Monocyte (primary cell): ENCODE results near the gene KLHL2.

DNA sequence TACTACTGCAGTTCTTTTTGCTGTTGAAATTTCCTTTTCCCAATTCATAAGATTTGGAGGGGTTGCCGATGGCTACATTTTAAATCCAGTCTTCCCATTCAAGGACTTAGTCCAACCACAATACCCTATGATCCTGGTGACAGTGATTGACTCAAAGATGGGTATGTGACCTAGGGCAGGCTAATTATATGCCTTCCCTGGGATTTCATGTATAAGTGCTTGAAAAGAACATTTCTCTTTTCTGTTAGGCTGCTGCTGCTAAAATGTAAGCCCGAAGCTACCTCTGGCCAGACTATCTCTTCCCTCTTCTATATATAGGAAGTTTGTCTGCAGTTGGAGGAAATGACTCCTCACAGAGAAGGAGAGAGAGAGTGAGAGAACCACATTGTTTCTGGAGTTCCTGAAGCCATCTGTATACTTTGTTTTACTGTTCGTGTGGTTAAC, 112.3 kb downstream of the TMA16 start:
- PRO-cap, 2 experiments, result no peak in any of the 2 experiments

DNA sequence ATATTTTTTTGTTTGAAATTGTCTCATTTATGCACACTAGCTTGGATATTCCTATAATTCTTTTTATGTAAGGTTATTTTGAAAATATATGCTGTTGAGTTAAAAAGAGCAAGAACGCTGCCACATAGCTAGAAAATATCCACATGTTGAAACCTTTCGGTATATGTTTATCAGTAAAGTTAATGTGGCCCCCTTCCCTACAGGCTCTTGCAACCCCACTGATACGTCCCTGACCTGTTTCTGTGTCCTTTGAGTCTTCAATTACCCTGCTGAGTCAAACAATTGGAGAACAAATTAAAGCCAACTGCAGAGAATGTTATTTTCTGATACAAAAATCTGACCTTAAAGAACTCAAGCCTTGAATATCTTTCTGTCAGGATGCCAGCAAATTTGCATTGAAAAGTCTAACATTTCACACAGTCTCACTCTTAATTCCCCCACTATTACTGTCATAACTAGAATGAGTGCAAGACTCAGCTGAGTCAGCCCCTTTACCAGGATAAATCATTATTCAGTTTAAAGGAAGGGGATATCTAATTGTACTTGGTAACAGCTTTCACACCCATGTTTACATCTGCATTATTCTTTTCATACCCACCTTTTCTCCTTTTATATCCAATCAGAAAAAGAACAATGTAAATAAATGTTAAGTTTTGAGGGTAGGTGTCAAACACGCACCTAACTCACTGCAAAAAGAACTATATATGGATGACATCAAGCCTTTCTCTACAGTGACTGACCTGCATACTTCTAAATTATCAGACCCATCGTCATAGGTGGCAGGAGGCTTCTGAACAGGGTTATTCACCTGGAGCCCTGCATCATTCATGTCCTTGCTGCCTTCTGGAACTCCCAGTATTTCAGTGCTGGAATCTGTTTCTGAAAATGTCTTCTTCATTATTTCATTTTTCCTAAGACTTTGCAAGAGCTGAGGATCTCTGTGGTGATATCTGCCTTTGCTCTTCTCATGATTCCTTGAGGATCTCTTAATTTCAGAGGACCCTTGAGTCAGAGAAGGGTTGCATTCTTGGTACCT, 117.4 kb downstream of the TMA16 start:
- PRO-cap, 2 experiments, result no peak in any of the 2 experiments

DNA sequence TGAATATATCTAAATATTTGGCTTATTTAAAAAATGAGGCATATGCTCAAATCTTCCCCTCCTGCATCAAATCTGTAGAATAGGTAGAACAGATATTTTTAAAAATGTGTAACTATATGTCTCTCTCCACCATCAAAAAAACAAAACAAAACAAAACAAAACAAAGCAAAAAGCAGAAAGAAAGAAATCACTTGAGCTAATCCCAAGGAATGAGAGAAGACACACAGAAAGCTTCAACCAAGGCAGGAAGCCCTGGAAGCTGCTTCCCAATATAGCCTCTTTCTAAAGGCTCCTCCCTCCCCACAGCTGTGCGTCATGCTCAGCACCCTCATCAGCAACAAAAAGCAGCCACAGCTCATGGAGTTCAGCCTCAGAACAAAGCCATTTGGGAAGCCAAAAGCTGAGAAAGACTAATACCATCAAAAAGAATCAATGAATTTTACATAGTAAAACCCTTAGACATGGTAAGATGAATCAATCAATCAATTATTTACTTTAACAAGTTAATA, 131.6 kb downstream of the MARCHF1 start:
- PRO-cap, 2 experiments, result no peak in any of the 2 experiments

GRCh38 chr4:164383003-164383837, 599 bp downstream of the MARCHF1 start:
- PRO-cap, 2 experiments, result no peak in any of the 2 experiments

GRCh38 chr4:165207200-165208331, at the start of gene KLHL2:
Gene KLHL2, plus strand, starts transcription at chr4:165207561.
- PRO-cap, 2 experiments, result peak in 2 of 2 experiments; most common plus-strand start chr4:165207561 (in 2); most common minus-strand start chr4:165207469 (in 1)

DNA sequence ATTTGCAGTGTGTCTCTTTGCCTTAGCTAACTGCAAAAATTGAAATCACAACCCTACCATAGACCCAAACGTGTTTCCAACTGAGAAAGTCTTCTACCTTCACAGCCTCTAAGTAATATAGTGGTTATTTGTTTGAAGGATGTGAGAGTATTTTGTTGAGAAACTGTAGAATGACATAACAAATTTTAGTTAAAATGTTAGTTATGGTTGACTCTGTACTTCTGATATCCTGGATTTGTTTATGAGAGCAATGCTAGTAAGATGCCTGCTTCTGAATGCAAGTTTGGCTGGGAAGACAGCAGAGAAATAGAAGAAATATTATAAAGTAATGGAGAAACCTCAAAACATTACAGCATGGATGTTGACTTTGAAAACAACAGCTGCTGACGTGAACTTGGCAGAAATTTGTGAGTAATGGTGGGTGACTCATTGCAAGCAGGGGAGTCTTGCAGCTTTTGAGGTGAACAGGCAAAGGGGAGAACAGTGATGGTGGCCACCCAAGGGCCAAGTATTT, 7.8 kb downstream of the KLHL2 start:
- PRO-cap, 2 experiments, result no peak in any of the 2 experiments

- PRO-cap, 2 experiments, result no peak in any of the 2 experiments
These were observed 31.1 kb downstream of the KLHL2 start for GRCh38 chr4:165238346-165238972.

DNA sequence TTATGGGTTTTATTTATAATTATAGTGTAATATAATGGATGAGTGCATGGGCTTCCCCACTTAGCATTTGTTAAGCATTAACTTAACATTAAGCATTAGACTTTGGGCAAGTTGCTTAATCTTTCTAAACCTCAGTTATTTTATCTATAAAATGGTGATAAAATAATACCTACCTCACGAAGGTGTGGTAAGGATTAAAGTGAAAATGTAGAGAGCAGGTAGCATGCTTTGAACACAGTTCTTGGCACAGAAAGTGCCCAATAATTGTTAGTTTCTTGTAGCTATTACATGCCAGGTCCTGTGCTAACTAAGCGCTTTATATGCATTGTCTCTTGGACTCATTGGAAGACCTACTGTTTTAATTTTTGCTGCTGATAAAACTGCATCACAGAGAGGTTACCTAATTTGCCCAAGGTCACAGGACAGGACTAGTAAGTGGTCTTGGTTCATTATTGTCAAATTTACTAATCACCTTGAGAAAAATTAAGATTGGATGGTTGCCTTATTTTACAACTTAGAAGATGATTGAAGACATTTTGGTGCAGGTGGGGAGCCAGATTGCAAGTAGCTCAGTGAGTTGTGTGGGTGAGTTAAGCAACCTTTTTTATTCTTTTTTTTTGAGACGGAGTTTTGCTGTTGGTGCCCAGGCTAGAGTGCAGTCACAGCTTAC, 2.8 kb downstream of the MSMO1 start:
- PRO-cap, 2 experiments, result no peak in any of the 2 experiments

GRCh38 chr4:165484148-165484665, 105.4 kb downstream of the CPE start:
- PRO-cap, 2 experiments, result no peak in any of the 2 experiments

GRCh38 chr4:165495478-165495795, 116.6 kb downstream of the CPE start:
- PRO-cap, 2 experiments, result no peak in any of the 2 experiments

- PRO-cap, 2 experiments, result no peak in any of the 2 experiments
These were observed 1.7 kb downstream of the TLL1 start for GRCh38 chr4:165874602-165875236.

DNA sequence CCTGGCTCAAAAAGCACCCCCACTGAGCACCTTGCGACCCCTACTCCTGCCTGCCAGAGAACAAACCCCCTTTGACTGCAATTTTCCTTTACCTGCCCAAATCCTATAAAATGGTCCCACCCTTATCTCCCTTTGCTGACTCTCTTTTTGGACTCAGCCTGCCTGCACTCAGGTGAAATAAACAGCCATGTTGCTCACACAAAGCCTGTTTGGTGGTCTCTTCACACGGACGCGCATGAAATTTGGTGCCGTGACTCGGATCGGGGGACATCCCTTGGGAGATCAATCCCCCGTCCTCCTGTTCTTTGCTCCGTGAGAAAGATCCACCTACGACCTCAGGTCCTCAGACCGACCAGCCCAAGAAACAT, 518.0 kb downstream of the SPOCK3 start:
- PRO-cap, 2 experiments, result no peak in any of the 2 experiments

- PRO-cap, 2 experiments, result no peak in any of the 2 experiments
These were observed 77.7 kb upstream of the DDX60 start for GRCh38 chr4:168395916-168397007.

DNA sequence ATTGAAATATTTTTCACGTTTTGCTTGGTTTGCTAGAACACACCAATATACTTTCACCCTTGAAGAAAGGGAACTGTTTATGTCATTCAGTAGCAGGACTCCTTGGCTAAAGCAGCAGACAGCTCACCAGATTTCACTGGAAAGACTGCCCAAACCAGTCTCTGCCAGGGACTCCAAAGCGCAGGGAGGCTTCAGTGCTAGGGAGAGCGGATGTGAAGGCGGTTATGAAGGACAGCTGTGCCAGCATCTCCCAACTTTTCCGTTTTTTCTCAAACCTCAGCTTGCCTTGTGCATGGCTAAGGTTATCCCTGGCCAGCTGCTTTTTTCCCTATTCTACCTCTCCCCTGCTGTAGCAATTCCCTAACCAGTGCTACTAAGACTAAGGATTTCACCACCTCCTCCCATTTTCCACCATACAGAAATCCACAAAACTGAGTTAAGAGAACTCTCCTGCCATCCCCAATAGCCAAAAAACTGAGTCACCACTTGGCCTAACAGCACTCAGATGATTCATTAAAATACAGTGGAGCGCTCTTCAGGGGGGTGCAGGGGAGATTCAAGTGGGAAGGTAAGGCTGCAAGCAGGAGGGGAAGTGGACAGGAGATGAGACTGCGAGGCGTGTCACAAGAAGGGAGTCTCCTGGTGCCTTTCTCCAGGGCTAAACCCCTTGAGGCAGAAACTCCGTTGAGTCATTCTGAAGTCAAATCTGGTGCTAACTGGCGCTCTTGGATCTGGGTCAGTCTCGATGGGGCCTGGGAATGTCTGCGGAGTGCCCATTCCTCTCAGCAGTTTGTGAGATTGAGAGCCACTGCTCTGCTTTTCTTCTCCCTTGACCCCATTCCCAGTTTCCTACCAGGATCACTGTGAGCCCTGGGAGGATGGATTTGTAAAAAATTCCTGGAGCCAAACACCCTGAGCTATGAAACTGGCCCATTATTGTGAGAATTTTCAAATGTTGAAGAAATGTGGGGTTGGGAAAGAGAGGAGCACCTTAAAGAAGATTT, 90.8 kb downstream of the PALLD start:
- PRO-cap, 2 experiments, result no peak in any of the 2 experiments

DNA sequence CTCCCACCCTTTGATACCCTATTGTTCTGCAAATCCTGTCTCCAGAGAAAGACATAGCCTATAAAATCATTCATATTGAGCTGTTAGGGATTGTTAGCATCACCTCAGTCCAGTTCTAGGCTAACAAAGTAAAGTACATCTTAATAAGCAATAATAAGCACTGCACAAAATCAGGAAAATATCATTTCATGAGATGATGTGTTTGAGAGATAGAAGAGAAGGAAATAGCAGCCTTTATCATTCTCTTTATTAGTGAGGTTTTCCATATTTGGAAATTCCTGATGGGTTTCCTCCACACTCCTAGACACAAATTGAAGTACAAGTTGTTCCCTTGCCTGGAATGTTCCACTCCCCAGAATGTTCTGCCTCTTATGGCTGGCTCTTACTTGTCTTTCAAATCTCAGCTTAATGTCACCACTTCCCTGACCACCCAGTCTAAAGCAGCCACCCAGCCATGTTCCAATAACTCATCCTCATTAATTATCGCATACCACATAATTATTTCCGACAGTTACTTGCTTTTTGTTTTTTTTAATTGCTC, 219.8 kb downstream of the PALLD start:
- PRO-cap, 2 experiments, result no peak in any of the 2 experiments

GRCh38 chr4:168784839-168785602, 225.0 kb downstream of the CBR4 start:
- PRO-cap, 2 experiments, result no peak in any of the 2 experiments

DNA sequence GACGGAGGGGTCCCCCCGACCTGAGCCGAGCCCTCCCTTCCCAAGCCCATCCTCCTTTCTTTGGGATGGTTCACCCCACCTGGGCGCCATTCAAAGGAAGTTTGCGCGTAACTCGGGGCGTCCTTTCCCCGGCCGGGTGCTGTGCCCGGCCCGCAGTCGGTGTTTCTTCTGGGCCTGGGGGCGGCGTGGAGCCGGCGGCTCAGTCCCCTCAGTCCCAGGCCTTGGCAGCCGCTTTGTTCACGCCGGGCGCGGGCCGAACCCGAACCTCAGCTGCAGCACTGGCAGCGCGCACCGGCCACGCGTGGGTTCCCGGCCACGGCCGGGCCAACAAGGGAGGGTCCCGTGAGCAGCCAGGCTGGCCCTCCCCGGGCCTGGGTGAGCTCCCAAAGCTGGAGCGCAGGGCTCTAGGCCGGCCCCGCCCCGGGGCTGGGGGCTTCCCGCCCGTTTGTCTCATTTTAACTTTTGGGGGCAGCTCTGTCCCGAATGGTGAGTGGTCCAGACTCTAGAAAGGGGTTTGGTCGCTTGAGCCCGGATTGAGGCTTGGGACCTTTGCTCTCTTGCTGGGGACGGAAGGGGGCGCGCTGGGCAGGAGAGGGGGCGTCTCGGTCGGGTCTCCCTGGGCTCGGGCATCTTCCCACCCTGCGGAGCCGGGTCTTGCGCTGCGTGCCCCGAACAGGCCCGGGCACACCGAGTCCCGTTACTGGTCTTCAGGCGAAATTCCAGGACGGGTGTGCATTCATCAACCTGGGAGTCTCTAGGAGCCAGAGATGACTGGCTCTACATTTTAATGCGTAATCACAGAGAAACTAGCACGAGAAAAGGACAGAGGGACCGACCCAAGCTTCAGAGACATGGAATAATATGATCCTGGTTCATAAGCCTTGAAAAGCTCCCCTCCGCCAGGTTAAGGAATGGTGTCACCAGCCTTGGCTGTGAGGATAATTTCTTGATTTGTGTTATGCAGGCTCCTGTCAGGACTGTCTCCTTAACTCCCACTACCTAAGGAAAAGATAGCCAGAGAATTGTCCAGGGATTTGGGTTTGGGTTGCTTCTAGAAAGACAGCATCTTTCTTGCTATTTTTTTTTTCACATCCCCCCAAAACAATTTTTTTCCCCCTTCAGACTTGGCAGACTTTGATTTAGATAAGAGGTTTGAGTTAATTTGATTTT, 177.0 kb downstream of the CBR4 start:
- PRO-cap, 2 experiments, result peak in 2 of 2 experiments; most common plus-strand start position 1,023 of the sequence (in 2)

DNA sequence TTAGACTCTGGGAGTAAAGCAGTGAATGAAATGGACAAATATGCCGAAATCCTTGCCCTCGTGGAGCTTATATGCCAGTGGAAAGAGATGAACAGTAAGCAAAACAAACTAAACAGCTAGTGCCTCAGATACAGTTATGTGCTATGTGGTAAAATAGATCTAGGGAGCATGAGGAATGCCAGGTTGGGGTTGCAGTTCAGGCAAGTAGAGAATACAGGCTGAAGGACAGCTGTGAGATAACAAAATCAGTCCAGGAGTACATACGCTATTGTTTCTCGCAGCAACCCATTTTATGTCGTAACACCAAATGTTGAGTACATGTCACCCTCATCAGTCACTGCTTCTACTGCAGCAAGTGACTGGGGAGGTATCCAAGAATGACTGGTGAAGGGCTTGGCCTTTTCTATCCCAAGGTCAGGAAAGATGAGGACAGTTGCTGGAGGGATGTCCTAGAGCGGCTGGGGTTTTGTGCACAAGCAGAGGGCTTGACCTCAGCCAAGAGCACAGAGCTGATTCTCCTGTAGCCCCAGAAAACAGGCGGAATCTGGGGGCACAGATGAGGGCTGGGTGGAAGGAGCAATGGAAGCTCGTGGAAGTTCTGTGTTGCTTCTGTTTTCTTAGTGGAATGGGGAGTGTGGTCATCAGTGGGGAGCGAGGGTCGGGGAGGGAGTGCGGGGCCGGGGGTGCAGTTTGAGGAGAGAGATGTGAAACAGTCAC, 172.1 kb downstream of the CBR4 start:
- PRO-cap, 2 experiments, result no peak in any of the 2 experiments

- PRO-cap, 2 experiments, result no peak in any of the 2 experiments
These were observed 170.4 kb downstream of the CBR4 start for GRCh38 chr4:168839614-168840125.

GRCh38 chr4:168860185-168860608, 149.9 kb downstream of the CBR4 start:
- PRO-cap, 2 experiments, result no peak in any of the 2 experiments